ENCODE measurements around the genes KCNA5 and PLEKHG6.

DNA sequence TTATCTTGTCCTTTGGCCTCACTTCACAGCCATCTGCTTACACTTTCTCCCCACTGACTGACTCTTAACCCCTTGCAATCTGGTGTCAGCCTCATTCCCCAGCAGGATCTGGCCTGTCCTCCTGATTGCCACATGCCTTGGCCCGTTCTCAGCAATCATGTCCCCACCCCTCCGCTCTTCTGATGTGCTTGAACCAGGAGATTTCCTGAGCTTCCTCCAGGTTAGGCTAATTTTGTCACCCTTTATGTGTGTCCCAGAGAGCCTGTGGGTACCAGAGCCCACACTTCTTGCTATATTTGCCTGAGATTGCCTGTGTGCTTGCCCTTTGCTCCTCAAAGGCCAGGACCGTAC, 64.6 kb downstream of the KCNA1 start:
- PRO-cap, 2 experiments: peak in 1 of 2 experiments; most common minus-strand start position 176 of the sequence (in 1)

GRCh38 chr12:5043452-5044243, at the start of gene KCNA5:
TSS of gene KCNA5 (plus strand) at chr12:5043879.
- PRO-cap, 2 experiments: peak in 2 of 2 experiments; most common plus-strand start chr12:5044033 (in 2); most common minus-strand start chr12:5043697 (in 1)

GRCh38 chr12:5432691-5433089, 782 bp downstream of the NTF3 start:
- PRO-cap, 2 experiments: no peak in any of the 2 experiments

- PRO-cap, 2 experiments: no peak in any of the 2 experiments
Observed at GRCh38 chr12:5433090-5434207, 1.5 kb downstream of the NTF3 start.

- PRO-cap, 2 experiments: no peak in any of the 2 experiments
Observed at GRCh38 chr12:6159884-6160422, 35.5 kb upstream of the VWF start.

GRCh38 chr12:6172147-6172709, 28.0 kb upstream of the CD9 start:
- PRO-cap, 2 experiments: no peak in any of the 2 experiments

GRCh38 chr12:6190159-6190632, 10.0 kb upstream of the CD9 start:
- PRO-cap, 2 experiments: no peak in any of the 2 experiments

DNA sequence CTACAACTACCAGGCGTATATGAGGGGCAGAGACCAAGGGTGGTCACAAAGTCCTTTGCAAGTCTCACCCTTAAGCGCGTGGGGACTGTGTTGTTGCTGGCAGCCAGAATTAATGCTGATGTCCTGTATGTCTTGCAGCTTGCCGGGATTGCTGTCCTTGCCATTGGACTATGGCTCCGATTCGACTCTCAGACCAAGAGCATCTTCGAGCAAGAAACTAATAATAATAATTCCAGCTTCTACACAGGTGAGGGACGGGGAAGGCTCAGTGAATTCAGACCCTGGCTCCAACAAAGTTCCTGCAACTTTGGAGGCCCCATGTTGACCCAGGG, 25.1 kb downstream of the CD9 start:
- PRO-cap, 2 experiments: no peak in any of the 2 experiments

DNA sequence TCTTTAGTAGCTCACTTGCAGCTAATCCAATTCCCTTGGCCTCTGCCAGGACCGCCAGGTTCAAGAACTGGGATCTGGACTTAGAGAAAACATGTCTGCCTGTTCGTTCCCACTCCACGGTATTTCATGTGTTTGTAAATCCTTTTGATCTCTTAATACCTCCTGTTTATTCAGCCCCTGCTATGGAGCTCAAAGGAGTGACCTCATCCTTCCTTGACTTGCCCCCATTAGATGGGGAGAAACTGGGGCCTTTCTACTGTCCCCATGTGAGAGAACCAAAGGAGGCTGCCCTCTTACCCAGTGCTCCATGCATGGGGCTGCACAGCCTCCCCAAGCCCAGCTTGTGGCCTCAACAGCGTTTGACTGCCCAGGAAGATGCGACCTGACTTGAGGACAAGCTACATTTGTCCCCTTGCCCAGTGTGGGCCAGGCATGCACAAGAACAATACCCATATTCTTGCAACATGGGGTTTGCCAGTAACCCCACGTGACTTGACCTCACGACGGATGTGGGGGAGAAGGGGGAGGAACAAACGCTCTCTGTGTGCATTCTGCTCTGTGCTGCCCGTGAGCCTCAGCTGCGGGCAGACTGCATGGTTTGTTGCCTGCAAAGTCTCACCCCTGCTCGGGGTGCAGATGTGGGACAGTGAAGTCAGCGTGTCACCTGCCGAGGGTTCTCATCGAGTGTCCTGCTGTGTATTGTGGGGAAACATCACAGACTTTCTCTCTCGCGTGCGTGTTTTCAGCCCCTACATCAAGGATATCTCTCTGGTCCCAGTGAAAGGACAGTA, 30.4 kb downstream of the CD9 start:
- PRO-cap, 2 experiments: no peak in any of the 2 experiments

- PRO-cap, 2 experiments: no peak in any of the 2 experiments
Observed at GRCh38 chr12:6266136-6266870, 44.2 kb upstream of the PLEKHG6 start.

DNA sequence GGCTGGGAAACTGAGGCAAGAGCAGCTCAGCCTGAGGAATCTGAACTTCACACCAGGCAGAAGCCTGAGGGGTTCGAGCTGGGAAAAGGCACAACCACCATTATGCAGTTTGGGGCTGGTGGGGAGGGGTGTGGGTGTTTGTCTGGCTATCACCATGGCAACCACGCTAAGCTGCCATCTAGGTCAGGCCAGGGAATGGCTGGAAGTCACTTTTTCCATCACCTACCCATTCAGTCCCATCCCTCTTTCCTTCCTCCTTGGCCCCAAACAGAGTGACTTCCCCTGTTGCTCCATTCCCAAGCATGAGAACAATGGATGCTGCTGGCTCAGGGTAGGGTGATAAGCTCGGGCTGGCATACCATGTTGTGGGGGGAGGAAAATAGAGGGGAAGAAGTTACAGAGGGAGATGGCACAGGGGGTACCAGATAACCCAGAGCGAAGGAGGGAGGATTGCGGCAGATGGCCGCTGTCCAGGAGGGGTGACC, 36.5 kb upstream of the PLEKHG6 start:
- PRO-cap, 2 experiments: no peak in any of the 2 experiments

- PRO-cap, 2 experiments: no peak in any of the 2 experiments
Observed at GRCh38 chr12:6277161-6277525, 33.3 kb upstream of the PLEKHG6 start.

GRCh38 chr12:6310419-6311546, at the start of gene PLEKHG6:
TSS of gene PLEKHG6 (plus strand) at chr12:6310682.
- PRO-cap, 2 experiments: no peak in any of the 2 experiments

GRCh38 chr12:6317507-6318124, 7.1 kb downstream of the PLEKHG6 start:
- PRO-cap, 2 experiments: no peak in any of the 2 experiments

DNA sequence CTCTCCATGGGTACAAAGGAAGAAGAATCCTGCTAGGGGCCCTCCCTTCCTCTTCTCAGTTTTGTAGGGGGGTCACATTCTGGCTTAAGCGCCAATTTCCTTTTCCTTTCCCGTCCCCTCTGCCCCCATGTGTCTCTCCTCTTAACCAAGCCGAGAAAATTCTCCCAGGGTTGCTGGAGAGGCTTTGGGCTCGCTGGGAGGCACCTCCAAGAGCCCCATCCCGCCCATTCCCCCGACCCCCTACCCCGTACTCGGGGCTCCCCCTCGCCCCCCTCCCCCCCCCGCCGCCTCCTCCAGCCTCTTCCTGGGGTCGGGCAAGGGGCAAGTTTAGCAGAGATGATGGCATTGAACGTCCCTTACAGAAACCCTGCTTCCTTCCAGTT, 13.5 kb downstream of the PLEKHG6 start:
- PRO-cap, 2 experiments: no peak in any of the 2 experiments

DNA sequence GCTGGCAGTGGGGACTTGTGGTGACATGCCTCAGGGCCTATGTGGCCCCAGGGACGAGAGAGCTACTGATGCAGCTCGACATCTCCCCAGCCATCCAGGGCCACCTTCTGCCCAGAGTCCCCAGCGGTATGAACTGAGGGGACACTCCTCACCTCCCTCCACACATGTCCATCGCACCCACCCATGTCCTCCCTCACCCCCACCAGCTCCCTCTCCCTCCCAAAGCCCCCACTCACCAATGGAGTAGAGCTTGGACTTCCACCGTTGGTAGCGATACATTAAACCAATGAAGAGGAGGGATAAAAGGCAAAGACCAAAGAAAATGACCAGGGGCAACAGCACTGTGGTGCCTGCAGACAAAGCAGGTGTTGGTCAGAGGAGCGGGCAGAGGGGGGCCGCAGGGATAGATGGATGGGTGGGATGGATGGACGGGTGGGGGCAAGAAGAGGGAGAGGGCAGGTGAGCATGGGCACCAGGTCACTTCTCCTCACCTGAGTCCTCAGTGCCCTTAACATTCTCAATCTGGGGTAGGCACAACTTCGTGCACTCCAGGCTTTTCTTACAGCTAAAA, 11.4 kb downstream of the TNFRSF1A start:
- PRO-cap, 2 experiments: no peak in any of the 2 experiments

GRCh38 chr12:6373402-6374284, 1.7 kb downstream of the SCNN1A start:
- PRO-cap, 2 experiments: no peak in any of the 2 experiments

GRCh38 chr12:6434009-6434563, 10.7 kb upstream of the CD27 start:
- PRO-cap, 2 experiments: no peak in any of the 2 experiments

- PRO-cap, 2 experiments: peak in 2 of 2 experiments; most common plus-strand start chr12:6451672 (in 1); most common minus-strand start chr12:6451502 (in 2)
Observed at GRCh38 chr12:6450820-6451891, 686 bp upstream of the TAPBPL start.

- PRO-cap, 2 experiments: no peak in any of the 2 experiments
Observed at GRCh38 chr12:6460668-6461403, 9.0 kb downstream of the TAPBPL start.

All from heart right ventricle (tissue), 2 donors.